Gallbladder (tissue), 1 donor: ENCODE results near the genes SLCO1B3, GOLT1B and IRAG2.

GRCh38 chr12:20440988-20441349 lies 72.6 kb downstream of the PDE3A start:
- PRO-cap: no peak

DNA sequence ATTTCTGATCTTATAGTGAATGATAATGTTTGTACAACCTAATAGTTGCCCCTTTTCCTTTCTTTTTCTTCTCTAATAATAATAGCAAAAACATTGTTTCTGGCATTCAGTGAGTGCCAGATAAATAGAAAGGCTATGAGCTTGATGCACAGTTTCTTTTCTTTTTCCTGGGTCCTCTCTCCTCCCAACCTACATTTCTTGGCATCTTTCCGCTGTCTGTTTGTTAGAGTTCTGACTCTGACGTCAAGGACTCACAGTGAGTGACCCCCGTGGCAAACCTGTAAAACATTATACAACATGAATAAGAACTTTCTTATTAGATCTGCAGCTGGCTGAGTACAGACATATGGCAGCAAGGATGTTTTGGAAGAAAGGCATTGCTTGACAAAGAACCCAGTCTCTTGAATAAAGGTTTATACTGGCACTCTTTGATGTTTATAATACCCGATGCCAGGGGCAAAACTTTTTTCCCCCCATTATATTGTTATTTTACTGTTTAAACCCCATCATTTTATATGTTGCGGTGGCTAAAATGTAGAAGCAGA lies 159.1 kb downstream of the PDE3A start:
- PRO-cap: bidirectional peak, plus-strand start at position 319 of the sequence, minus-strand start at position 197 of the sequence

DNA sequence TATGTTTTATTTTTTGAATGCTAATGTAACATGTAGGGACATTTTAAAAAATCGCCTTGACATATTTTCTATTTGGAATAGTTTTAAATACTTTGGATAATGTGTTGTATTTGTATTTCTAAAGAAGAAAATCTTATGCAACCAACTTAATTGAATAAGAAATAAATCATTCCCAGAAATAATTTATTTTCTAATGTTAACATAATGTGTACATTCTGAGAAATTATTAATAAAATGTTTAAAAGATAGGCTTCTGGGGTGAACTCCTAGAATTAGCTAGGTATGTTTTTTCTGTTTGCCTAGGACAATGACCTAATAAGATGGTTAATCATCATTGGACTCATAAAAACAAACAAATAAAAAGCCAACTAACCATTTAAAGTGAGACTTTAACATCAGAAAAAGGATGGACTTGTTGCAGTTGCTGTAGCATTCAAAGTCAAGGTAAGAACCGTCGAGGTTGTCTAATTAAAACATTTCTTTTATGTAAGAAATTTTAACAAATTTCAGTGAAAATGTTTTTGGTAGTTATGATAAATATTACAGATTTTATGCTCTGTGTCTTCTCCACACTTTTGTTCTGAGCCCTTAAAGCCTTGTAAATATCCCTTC lies at the start of gene SLCO1B3:
Gene SLCO1B3, plus strand, starts transcription at position 385 of the 612 bp plus-strand sequence.
- PRO-cap: no peak

- PRO-cap: no peak
Observed at GRCh38 chr12:21351254-21351522, 16.5 kb upstream of the SLCO1A2 start.

DNA sequence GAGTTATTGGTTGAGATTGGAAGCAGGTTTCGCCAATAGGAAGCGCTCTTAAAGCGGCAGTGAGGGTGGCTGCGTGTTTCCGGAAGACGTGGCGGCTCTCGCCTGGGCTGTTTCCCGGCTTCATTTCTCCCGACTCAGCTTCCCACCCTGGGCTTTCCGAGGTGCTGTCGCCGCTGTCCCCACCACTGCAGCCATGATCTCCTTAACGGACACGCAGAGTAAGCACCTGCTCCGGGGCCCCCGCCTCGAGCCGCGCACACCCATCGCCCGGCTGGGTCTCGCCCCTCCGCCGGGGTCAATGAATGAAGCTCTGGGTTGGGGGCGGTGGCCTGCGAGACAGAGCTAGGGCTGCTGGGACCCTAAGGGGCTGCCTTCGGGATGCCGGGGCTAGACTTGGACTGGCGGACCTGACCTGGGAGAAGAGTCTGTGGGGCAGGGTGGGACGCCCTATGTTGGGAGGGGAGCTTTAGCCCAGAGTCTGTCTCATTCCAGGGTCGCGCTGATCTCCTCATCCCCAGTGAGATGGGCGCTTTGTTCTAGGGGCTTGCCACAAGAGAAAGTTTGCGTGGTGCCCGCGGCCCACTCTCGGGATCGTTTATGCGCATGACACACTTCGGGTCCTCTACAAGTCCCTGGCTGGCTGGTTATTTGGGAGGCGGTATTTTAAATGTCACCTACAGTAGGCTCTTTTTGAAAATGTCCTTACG lies at the start of gene GOLT1B:
Gene GOLT1B, plus strand, starts transcription at position 59 of the 707 bp plus-strand sequence.
- PRO-cap: bidirectional peak, plus-strand start at position 59 of the sequence, minus-strand start outside the sequence; unidirectional peak, minus-strand start at position 597 of the sequence

GRCh38 chr12:21509446-21509896 lies 7.9 kb downstream of the GOLT1B start:
- PRO-cap: no peak

DNA sequence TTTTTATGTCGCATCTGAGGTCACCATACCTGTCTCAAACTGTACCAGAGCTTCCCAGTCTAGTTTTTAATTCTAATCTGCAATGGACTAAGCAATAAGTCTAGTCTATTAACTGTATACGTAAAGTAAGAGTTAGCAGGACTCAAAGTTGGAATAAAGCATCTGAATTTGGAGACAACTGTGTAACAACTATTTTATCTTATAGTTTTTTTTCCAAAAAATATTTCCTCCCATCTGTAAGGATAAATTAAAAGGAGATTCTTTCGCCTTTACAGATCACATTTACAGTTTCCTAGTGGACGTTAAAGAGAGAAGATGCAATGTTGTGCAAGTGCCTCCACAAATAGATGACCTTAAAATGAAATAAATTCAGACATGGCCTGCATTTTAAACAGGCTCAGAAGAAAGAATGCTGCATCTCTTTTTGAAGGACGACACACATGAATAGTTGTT lies 1.6 kb downstream of the LDHB start:
- PRO-cap: no peak

- PRO-cap: no peak
Observed at GRCh38 chr12:21891475-21892303, 49.5 kb downstream of the ABCC9 start.

GRCh38 chr12:22048196-22049146 lies 2.5 kb downstream of the CMAS start:
- PRO-cap: no peak

DNA sequence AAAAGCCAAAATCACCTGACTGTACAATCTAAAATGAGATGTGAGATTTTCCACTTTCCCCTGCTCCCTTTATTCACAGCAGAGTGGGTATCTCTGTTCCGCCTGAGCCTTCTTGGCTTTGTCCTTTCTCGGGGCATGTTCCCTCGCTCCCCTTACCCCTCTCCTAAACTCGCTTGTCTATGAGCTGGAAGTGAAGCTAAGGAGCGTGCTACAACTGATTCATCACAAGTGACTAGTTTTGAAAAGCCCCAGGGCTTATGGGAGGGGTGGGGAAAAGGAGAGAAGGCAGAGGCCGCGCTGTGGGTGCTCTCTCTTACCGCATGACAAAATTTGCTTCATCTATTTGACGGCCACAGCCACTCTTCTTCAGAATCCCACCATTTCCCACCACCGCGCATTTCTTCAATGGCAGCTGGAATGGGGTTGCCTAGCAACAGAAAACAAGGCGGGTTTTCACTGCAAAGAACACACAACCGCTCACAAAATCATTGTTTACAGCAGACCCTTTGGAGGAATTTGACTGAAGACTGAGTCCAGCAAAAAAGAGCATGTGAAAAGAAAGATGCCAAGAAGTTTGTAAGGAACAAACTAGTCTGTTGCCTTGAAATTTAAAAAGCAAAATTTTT lies 79.4 kb downstream of the ST8SIA1 start:
- PRO-cap: no peak

DNA sequence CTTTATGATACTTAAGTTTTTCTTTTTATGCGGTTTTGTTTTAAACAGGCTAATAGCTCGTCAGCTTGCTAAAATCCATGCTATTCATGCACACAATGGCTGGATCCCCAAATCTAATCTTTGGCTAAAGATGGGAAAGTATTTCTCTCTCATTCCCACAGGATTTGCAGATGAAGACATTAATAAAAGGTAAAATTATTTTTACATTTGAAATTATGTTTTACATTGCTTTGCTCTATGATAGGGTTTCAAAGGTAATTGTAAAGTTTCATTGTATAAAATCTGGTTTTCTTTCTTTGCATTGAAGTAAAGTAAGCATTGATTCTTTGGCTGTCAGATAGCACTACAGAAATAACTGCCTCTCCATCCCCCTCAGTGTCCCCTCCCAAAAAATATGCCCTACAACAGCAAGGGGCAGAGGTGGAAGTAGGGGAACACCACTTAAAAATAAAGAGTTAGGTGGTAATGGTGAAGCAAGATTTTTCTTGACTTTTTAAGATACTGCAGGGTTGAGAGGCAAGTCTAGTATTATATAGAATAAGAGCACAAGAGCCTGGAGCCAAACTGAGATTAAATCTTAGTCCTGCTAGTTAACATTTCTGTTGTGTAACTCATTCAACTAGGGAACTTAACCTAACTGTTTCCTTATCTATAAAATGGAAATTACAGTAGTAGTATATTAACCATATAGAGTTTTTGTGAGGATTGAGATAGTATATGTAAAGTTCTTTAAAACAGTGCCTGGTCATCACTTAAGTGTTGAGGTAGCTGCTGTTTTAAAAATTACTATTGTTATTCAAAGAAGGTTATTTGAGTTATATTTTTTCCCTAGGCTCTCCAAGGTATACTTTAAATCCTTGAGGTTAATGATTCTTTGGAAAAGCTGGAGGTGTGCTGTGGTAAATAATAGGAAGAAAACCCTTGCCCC lies 34.3 kb downstream of the ETNK1 start:
- PRO-cap: no peak

GRCh38 chr12:23507554-23508605 lies 441.6 kb downstream of the SOX5 start:
- PRO-cap: no peak

- PRO-cap: no peak
Observed at GRCh38 chr12:24814384-24814703, 134.6 kb downstream of the BCAT1 start.

DNA sequence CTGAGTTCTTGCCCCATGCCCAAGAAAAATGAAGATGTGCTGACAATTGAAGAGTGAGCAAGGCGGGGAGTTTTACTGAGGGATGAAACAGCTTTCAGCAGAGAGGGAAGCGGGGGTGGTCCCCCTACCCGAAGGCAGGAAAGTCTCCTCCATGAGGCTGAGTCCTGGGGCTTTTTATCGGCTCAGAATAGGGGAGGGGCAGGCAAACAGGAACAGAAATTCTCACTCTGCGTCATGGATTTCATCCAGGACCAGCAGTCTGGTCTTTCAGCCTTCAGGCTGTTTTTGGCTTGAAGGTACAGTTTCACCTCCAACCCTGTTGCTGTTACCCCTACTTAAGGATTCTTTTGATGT lies 3.0 kb upstream of the BCAT1 start:
- PRO-cap: unidirectional peak, minus-strand start at position 136 of the sequence

DNA sequence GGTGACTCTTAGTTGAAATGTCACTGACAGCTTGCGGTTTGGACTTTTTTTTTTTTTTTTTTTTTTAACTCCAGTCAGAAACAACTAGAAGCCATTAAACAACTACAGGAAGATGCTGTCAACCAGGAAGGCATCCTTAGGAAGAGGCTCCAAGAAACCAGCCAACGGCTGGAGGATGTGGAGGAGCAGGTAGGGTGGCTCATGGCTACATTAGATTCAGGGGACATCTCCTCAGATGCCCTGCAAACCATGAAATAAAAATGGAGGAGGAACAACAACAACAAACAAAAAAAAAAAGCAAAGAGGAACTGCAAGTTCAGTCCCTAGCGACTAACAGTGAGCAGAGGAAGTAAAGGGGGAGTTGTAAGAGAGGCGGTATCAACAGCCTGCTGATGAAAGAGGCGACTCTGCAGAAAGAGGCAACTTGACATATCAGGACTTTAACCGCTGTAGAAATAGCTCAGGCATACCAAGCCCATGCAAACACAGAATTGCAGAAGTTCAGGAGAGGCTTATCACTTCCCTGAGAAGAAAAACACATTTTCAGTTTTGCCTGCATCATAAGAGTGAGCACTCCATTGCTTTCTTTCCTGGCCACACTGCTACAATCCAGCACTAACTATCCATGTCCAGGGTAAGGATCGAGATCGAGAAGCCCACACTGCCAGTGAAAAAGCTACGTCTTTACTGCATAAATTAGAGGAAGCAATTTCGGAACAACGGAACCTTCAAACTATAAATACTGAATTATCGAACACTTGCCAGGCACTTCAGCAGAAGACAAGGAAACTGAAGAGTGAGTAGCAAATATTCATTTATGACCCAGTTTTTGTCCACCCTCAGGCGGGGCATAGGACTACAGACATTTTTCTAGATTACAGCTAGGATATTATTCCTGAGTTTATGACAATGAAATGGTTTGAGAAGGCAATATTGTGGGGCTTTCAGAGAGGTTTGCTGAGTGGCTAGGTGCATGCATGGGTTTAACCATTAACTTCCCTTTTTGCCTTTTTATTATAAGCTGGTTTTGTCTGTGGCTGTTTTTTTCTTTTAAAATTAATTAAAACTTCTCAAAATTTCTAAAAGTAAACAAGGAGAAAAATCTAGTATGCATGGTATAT lies at the start of gene IRAG2:
Gene IRAG2, plus strand, starts transcription at position 546 of the 1,121 bp plus-strand sequence.
- PRO-cap: no peak

GRCh38 chr12:25233553-25234134 lies 17.1 kb downstream of the KRAS start:
- PRO-cap: no peak

DNA sequence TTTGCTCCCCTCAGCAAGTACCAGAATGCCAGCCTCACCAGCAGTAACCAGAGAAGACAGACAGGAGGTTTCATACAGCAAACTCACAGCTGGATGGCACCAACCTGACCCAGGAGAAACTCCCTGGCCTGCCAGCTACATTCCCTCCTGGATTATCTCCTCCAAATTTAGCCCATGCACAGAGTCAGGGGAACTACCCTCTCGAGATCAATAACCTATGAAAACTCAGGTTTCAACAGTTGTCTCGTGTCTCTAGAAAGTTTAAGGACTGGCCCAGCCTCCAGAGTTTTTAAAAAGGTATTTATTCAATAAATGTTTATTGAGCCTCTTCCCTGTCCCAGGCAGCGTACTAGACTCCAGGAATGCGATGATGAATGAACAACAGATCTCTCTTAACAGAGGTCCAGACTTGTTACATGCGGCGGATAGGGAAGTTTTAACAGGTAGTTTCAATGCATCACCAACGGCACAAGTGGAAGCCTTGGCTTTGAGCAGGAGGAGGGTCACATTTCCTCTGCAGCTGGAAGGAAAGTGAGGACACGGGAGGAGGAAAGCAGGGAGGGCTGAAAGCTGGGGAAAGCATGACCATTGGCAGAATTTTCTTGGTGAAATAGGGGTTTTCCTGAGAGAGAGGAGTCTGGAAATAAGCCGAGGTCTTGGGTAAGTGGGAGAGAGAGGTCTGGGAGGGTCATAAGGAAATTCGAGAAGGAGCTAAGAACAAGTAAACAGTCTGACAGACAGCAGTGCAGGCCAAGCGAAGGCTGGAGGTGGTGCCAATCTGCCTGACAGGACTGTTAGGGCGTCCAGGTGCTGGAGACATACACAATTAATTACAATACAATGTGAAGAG lies 15.6 kb downstream of the BHLHE41 start:
- PRO-cap: no peak

- PRO-cap: no peak
Observed at GRCh38 chr12:26158333-26158865, 33.6 kb upstream of the BHLHE41 start.

DNA sequence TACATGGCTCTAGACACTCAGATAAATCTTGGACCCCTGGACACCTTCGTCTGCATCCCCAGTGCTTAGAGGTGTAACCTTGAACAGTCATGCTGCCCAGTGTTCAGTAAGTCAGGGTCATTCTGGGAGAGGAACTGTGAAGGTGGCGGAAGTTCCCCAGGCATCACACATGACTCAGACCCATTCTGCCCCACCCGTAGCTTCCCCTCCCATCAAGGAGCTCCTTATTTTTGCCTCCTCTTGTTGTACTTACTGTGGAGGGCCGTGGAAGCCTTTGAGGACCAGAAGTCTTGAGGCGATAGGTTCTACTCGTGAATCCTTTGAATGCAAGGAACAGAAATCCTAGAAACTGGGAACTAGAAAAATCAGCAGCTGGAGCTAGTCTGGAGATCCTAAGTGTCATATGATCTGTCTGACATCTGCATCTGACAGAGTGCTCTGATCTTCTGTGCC lies 18.0 kb upstream of the SSPN start:
- PRO-cap: no peak

GRCh38 chr12:26319489-26320073 lies 124.2 kb downstream of the SSPN start:
- PRO-cap: unidirectional peak, minus-strand start at chr12:26319678